Hematopoietic multipotent progenitor cell (in vitro differentiated cells): ENCODE data around the gene CAMKV.

GRCh38 chr3:49868076-49868607, 1.6 kb downstream of the CAMKV start:
- CAGE, long polyA plus RNA = no peak

GRCh38 chr3:49869531-49870088, at the start of gene CAMKV:
CAMKV (minus strand) TSS chr3:49869906.
- CAGE, long polyA plus RNA = start-site peak on the minus strand at chr3:49869903-49869932, 10 reads

- CAGE, long polyA plus RNA = start-site peak on the plus strand at chr3:49967663-49967717, 23 reads; start-site peak on the plus strand at chr3:49967951-49968019, 21 reads; start-site peak on the plus strand at chr3:49968162-49968225, 27 reads
Observed at GRCh38 chr3:49967311-49968422, 27.7 kb downstream of the RBM6 start.

DNA sequence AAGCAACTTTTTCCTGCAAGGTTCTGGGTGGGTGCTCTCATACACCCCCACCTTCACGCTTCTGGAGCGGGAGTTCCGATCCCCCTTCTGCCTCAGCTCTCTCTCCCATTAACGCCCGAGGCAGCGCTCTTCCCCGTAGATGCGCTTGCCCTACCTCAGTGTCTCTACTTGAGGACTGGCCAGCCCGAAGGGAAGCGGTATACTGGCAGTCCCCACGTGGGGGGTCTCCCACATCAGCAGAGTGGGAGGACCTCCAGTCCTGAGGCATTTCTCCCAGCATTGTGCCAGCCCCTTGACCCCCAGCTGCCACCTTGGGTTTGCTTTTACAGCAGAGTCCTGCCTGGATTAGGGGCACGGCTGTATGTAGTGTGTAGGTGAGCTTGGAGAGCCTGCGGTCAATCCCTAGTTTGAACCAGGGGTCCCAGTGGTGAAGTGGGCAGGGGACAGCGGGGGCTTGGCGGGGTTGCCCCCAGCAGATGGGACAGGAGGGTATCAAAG, 742 bp downstream of the SEMA3F start:
- CAGE, long polyA plus RNA = no peak

DNA sequence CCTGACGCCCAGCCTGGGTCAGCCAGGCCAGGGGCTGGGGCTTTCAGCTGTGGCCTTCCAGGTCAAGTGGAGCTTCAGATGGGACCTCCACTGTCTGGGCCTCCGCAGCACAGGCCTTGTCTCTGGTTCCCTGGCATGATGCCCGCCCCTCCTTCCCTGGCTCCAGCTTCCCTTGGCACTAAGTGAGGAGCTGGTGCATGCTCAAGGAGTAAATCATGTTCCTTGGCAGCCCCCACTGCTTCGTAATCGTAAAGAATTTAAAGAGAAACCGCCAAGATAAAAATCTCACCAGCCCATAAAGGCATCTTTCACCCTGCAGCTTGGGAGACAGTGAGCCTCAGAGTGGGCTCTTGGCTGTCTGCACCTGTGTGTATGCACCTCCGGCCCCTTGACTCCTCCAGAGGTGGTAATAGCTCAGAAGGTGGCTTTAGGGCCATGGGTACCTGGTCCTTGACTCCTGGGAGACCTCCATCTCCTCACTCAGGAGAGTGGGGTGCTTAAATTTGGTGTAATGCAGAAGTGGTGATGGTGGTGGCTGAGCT, 9.0 kb downstream of the SEMA3F start:
- CAGE, long polyA plus RNA = no peak

- CAGE, long polyA plus RNA = no peak
Observed at GRCh38 chr3:50210430-50211040, 5.5 kb downstream of the SLC38A3 start.

- CAGE, long polyA plus RNA = no peak
Observed at GRCh38 chr3:50230060-50231067, 5.6 kb upstream of the GNAI2 start.

GRCh38 chr3:50242106-50242505, 6.1 kb downstream of the GNAI2 start:
- CAGE, long polyA plus RNA = no peak

DNA sequence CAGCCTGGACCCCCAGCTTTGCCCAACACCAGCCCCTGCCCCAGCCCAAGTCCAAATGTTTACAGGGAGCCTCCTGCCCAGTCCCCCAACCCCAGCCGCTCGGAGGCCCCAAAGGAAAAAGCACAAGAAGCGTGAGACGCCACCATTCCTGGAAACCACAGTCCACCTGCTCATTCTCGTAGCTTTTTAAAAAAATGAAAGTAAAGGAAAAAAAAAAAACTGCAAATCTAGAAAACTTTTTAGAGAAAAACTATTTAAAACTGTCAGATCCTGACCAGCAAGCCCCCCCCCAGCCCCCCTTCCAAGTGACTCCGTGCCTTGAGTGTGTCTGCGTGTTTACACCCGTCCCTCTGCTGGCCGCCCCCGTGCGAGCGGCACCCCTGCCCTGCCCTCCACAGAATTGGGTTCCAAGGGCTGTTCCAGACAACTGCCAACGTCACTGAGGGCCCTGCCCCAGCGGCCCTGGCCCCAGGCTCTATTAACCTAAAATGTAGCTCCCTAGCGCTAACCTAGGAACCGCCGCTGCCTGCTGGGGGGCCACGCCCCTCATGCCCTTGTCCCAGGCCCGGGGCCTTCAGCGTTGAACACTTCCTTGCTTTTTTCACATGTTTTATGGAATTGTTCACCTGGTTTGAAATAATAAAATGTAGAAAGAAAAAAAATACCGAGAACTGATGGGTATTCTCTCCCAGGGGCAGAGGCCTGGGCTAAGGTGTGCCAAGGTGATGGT, 10.1 kb upstream of the SEMA3B start:
- CAGE, long polyA plus RNA = no peak

- CAGE, long polyA plus RNA = start-site peak on the plus strand at chr3:50299675-50299692, 10 reads
Observed at GRCh38 chr3:50299484-50300294, 484 bp upstream of the HYAL3 start.

DNA sequence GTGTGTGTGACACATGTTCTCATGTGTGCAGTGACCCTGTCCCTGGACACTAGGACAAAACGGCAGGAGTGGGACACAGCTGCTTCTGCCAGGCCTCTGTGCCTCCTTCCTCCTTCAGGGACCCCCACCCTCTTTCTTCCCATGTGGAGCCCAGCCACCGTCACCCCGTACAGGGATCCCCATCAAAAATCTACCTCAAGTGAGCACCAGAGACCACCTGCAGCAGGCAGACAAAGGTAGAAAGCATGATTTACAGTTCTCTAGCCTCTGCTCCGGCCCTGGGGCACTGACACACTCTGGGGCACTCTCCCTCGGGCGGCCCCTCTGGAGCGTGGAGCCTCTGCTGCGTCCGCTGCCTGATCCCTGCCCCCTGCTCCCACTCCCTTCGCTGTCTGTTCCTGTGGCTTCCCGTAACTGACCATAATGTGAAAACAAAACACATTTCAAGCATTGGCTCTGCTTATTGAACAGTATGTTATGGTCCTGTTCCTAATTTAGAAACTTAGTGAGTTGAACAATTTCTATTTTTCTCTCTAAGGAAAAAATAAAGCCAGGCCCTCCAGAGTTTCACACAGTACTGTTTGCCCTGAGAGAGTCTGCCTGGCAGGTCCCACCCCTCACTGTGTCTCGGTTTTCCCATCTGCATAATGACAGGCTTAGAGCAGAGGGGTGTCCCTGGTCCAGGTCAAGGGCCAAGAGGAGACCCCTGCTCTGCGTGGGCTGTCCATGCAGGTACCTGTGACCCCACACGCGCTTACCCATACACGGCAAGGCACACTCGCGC, 23.0 kb upstream of the TMEM115 start:
- CAGE, long polyA plus RNA = no peak

GRCh38 chr3:51340259-51341064, 44.6 kb upstream of the MANF start:
- CAGE, long polyA plus RNA = no peak

- CAGE, long polyA plus RNA = no peak
Observed at GRCh38 chr3:51413739-51414237, 22.7 kb downstream of the RBM15B start.

- CAGE, long polyA plus RNA = no peak
Observed at GRCh38 chr3:51703189-51704247, 3.4 kb upstream of the GRM2 start.

- CAGE, long polyA plus RNA = no peak
Observed at GRCh38 chr3:52005294-52006425, 10.0 kb upstream of the RPL29 start.

- CAGE, long polyA plus RNA = no peak
Observed at GRCh38 chr3:52045987-52047114, 10.0 kb downstream of the DUSP7 start.

DNA sequence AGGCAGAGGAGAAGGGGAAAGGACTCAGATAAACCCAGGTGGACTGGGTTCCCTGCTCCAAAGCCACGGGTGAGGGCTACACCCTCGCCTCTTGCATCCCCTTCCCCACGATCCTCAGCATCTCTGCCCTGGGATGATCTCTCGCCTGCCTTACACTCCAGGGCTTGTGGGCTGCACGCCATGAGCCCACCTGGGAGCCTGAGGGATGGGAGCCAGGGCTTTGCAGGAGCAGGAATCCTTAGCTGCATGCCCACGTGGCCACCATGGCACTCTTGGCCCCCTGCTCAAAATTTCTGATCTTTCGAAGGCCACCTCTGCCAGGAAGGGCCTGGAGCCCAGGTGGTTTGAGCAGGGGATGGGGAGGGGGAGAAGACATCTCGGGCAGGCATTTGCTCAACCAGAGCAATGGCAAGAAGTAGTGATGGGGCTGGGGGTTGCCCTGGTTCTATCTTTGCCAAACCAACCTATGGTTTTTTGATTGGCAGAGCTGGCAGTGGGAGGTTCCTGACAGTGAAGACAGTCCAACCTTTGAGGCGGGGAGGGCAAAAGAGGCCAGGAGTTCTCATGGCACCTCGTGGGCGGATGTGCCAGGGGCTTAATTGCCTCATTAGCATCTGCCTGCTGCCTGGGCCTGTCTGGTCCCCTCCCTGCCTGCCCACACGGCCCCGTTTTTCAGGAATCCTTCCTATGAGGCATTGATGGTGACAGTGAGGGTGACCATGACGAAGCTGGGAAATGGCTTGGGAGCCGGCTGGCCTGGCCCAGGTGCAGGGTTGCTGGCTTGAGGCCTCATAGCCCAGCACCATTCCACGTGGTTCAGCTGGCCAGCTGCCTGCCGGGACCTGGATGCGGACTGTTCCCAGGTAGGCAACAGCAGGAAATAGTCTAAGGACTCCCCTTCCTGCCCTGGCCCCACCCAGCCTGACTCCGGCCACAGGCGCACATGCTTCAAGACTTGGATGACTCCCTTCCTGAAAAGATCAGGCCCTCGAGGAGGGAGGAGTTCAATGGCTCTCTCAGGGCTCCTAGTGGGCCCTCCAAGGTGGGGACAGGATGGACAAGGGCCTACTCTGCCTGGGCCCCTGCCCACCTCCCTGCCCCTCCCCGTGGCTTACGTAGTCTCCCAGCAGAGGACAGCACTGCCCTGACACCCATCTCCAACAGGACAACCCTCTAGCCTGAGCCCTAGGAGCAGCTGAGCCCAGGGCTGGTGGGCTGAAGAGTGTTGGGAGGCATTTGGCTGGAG, 8.7 kb upstream of the DUSP7 start:
- CAGE, long polyA plus RNA = no peak

DNA sequence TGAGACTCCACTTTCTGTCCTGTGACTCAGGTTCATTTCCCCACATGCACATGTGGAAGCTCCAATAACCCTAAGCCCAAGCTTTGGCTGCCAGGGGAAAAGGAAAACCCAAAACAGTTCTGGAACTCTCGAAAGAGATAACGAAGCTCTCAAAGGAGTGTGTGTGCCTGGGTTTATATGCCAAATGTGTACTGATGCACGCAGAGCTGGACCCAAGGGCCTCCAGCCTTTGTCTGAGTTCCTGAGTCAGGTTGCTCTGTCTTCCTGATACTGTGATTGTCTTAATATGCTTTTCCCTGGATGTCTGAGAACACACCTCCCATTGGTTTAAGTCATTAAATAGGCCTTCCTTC, 43.5 kb downstream of the POC1A start:
- CAGE, long polyA plus RNA = no peak

GRCh38 chr3:52178095-52178616, 19.8 kb upstream of the ALAS1 start:
- CAGE, long polyA plus RNA = no peak

DNA sequence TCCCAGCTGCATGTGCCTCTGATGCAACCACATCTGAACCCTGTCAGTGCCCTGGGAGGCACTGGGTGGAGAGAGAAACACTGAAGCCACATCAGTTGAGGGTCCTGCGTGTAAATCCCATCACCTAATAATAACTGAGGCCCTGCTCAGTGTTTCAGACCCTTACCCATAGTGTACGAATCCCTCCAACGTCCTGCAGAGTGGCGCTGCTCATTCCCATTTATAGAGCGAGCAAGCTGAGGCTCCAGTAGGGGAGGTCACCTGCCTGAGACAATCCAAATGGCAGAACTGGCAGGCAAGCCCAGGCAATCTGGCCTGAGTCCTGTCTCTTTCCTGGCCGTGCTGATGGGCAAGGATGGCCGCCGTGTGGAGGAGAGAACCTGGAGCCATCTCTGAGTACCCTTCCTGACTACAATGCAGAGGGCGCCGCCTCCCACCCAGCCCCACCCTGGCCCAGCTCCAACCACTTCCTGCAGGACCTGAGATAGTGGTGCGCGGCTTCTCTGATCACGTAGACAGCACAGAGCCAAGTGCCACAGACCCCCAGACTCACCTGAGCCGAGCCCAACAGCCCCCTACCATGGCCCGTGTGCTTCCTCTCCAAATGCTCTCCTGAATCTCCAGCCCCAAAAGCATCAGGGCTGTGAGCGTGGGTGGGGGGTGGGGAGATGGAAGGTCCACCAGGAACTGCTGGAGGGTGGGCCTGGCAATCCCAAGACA, 7.0 kb downstream of the TLR9 start:
- CAGE, long polyA plus RNA = no peak